Frontal cortex (tissue), 2 donors: ENCODE measurements around a stretch of chr4.

- RAMPAGE, long total RNA = no peak
Measured at GRCh38 chr4:2803519-2804094, 10.7 kb downstream of the SH3BP2 start.

DNA sequence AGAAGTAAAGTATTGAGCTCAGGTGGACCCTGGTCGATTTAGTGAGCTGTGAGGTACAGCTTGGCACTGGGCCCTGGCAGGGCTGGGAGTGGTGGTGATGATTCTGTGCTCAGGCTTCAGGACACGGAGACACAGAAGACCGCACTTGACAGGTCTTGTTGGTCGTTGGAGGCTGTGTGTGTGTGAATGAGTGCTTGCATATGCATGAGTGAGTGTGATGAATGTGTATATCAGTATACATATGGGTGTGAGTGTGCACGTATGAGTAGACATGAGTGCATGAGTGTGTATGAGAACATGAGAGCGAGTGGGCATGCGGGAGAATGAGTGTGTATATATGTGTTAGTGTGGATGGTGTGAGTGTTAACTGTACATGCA lies 20.6 kb downstream of the SH3BP2 start:
- RAMPAGE, long total RNA = no peak

GRCh38 chr4:2836827-2837285 lies 6.8 kb upstream of the ADD1 start:
- RAMPAGE, long total RNA = no peak

- RAMPAGE, long total RNA = no peak
Measured at GRCh38 chr4:2867650-2868875, 24.4 kb downstream of the ADD1 start.

DNA sequence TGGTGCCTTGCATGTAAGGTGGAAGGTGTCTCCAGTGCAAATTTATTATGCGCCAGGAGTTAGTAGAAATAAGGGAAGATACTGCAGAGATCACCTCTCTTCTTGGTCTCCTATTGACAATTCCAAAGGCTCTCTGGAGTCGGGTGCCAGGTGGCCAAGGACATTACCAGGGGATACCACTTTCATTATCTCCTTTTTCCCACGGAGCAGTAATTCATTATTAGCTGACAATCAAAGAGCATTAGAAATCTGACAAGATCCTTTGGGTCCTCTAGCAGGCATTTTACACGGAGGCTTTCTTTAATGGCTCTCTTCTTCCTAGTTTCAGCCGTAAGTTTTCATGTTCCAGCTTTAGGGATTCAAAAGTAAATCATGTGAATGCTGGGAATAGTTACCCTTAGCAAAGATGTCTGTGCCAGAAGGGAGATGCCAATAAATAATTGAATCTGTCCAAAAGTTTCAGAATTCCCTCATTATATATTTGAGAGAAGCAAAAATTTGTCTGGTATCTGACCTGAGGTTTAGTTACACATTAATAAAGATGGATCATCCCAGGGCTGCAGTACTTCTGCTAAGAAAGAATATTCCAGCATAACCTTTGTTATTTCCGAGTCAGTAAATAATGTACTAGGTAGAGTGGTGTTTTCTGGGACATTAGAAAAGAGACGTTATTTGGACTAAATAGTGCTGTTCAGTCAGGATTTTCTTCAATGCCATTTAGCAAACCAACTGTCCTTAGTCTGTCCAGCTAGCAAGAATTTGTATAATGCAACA lies 26.3 kb downstream of the ADD1 start:
- RAMPAGE, long total RNA = no peak

- RAMPAGE, long total RNA = no peak
Measured at GRCh38 chr4:2900516-2901265, 33.9 kb downstream of the MFSD10 start.

DNA sequence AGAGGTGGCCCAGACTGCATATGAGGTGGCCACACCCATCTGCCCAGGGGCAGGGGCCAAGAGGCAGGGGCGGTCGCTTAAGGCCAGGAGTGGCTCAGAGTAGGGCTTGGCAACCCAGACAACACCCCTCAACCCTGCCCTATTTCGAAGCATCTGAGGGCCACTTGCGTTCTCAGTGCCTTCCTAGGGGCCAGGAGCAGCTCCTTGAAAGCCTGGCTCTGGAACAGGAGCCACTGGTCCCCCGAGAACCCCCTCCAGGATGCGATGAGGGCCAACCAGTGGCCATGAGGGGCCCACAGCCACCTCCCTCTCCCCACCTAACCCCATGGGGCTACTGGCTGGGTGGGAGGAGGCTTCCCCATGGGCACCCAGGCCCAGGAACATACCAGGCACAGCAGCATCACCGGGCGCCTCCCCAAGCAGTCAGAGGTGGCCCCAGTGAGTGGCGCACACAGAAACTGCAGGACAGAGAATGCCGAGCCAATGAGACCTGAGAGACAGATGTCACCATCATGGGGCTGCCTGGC lies 1.8 kb downstream of the MFSD10 start:
- RAMPAGE, long total RNA = no peak

DNA sequence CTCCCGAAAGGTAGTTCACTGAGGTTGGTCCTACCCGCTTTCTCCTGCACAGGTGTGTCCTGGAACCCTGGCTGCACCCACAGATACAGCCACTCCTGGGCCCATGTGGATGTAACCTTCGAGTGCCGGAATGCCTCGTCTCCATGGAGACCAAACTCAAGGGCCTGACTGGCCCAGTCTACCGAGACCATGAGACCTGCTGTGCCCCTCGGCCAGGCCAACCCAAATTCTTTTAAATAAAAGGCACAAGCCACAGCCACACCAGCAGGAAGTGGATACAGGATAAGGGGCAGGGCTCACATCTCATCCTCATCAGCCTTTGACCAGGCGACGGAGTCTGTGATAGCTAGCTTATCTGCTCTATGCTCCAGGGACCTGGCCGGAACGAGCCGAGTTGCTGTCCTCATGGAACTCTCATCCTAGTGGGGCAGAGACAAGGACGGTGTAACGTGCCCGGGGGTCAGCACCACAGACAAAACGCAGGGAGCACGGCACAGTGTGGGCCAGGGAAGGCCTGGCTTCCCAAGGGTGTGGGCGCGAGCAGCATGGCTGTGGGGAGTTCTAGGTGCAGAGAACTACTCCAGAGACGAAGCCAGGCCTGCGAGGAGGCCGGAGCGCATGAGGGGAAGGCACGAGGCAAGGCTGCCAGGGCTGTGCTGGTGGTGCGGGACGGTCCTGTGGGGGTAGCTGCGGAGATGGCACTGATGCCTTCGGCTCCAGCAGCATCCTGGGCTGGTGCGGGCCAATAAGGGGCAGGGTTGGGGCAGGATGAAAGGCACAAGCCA lies 5.8 kb upstream of the MFSD10 start:
- RAMPAGE, long total RNA = no peak

DNA sequence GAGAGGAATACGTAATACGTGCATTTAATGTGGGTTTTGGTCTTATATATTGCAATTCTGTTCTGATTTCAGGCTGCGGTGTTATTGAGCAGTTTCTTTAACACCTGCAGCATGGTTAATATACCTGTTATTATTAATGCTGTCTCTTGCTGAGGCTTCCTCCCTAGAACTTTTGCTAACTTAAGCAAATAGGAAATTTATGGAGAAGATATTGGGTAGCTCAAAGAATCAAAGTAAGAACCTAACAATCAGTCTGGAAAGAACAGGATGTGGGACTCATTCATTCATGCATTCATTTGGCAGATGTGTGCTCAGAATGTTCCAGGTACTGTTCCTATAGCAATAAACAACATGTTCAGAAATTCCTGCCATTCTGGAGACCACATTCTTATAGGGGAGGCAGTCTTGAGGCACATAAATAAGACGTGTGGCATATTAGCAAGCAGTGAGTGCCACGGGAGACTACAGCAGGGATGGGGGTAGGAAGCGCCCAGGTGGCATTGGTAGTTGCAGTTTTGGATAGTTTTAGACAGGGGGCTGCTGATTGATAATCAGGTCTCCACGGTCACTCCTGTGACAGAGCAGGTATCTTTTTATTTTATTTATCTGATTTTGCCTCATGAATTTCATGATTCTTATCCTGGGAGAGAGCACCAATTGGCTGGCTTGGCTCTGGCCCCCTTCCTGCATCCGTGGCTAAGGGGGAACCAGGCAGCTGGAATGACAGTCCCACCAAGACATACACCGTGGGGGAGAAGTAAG lies 5.1 kb downstream of the GRK4 start:
- RAMPAGE, long total RNA = no peak

- RAMPAGE, long total RNA = no peak
Measured at GRCh38 chr4:3037763-3038498, 36.5 kb upstream of the HTT start.

DNA sequence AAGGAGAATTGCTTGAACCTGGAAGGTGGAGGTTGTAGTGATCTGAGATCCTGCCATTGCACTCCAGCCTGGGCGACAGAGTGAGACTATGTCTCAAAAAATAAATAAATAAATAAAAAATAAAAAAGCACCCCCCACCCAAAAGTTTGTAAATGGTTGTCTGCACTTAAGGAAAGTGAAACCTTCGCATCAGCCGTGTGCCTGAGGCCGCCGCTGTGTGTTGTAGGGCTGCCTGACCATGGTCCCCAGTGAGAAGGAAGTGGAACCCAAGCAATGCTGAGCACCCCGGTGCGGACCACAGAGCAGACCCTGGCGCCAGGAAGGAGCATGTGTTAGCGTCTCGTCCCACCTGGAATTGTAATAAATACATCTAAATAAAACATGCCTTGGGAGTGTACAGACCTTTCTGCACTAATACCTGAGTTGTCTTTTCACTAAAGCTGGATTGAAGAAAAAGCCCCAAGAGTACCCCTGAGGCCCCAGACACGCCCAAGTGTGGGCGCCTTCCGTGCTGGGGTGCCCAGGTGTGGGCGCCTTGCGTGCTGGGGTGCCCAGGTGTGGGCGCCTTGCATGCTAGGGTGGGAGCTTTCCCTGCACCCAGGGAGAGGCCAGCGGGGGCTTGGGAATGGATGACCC lies 34.0 kb upstream of the HTT start:
- RAMPAGE, long total RNA = no peak

GRCh38 chr4:3205995-3206492 lies 42.9 kb upstream of the MSANTD1 start:
- RAMPAGE, long total RNA = no peak

- RAMPAGE, long total RNA = no peak
Measured at GRCh38 chr4:3225035-3225851, 23.7 kb upstream of the MSANTD1 start.

GRCh38 chr4:3250547-3250937 lies 1.6 kb downstream of the MSANTD1 start:
- RAMPAGE, long total RNA = no peak

DNA sequence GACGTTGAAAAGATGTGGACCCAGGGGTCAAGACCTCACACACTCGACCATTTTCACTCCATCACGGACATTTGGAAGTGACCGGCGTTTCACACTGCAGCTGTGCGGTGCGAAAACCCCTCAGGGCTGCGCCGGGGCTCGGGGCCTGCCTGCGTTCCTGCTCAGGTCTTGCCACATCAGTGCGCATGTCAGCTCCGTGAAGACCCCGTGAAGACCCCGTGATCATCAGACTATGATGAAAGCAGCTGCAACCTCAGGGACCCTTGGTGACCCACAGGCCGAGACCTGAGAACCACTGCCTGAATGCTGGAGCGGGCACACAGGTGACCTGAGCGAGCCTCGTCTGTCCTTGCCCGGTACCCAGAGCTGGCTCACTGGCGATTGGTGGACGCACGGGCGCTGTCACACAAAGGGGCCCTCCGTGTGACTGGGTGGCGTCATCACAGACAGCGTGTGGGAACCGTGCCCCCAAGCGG lies 12.5 kb downstream of the MSANTD1 start:
- RAMPAGE, long total RNA = no peak

GRCh38 chr4:3305480-3306134 lies 12.8 kb downstream of the RGS12 start:
- RAMPAGE, long total RNA = no peak

- RAMPAGE, long total RNA = no peak
Measured at GRCh38 chr4:3320184-3321330, 27.7 kb downstream of the RGS12 start.

- RAMPAGE, long total RNA = no peak
Measured at GRCh38 chr4:3388598-3389241, 53.0 kb upstream of the HGFAC start.

GRCh38 chr4:3502470-3502954 lies 29.7 kb downstream of the LRPAP1 start:
- RAMPAGE, long total RNA = no peak

GRCh38 chr4:3530258-3530603 lies 2.0 kb downstream of the LRPAP1 start:
- RAMPAGE, long total RNA = no peak